ENCODE measurements around a stretch of chr11.

DNA sequence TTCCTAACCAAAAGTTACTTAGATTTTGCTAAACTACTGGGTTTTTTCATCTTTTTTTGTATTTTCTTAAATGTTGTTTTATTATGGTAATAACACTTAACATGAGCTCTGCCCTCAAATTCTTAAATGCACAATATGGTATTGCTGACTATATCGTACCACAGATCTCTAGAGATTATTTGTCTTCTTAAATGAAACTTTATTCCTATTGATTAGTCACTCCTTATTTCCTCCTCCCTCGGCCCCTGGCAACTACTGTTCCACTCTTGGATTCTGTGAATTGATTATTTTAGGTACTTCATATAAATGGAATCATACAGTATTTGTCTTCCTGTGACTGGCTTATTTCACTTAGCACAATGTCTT is 113.4 kb upstream of the POU2AF2 start:
- PRO-cap, result no peak

- PRO-cap, result no peak
Observed at GRCh38 chr11:111177512-111177891, 68.0 kb upstream of the POU2AF2 start.

DNA sequence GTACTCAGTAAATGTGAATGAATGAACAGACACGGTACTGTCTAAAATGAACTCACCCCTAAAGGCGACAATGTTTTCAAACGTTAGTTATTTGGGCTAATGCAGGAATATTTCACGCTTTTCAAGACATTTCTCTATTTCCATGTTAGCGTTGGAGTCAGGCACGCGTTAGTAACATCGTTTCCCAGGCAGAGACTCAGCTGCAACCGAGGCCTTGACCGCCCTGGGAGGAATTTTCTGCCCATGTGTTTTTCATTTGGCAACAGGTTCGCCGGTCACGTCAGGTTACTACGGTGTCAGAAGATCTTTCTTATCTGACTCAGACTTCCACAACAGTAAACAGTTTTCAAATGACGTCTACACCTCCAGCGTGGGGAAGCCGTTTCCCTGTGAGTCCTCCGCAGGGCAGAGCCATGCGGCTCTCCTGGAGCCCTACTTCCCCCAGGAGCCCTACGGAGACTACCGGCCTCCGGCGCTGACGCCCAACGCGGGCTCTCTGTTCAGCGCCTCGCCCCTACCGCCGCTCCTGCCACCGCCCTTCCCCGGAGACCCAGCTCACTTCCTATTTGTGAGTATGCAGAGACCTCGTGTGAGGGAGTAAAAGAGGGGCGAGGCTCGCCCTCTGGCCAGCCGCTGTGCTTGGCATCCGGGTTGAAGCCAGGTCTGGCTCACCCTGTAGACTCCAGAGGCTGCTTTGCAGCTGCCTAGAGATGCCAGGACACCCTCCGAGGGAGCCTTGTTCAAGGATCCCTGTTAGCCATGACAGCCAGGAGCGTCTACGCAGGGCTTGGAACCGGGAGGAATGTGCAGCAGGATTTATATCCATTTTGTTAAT is 14.3 kb upstream of the POU2AF3 start:
- PRO-cap, result bidirectional peak, plus-strand start at position 569 of the sequence, minus-strand start at position 550 of the sequence

DNA sequence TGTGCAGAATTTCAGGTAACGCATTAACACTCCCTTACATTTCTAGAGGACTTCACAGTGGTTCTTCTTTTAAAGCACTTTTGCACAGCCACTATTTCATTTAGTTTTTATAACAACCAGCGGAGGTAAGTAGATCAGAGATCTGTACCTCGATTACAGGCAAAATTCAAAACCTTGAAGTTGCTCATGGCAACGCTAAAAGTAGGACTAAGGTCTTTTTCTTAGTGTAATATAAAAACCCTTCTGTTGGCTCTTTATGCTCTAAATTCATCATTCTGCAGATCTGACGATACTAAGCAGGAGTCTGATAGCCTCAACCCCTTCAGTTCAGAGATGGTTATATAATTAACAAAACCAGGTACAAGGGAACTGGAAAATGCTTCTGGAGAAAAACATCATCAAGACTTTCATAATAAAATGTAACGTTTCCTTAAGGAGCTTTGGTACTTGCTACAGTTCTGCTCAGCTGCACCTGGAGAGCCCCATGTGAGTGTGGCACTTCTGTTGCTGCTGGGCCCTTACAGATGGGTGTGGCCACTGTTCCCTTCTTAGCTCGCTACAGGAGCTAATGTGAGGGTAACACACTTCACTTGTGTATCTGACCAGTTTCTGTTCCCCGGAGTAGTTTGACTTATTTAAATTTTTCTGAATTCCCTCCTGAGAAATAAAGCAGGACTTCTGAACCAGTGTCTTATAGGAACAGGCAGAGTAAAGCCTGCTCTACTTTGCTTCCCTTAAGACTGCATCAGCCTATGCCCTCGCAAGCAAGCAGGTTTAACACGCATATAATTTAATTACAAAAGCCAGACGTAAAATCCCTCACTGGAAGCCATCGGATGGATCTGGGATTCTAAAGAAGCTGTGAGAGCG is 3.9 kb downstream of the POU2AF3 start:
- PRO-cap, result no peak

GRCh38 chr11:111304631-111305812 is 6.7 kb downstream of the POU2AF3 start:
- PRO-cap, result no peak

DNA sequence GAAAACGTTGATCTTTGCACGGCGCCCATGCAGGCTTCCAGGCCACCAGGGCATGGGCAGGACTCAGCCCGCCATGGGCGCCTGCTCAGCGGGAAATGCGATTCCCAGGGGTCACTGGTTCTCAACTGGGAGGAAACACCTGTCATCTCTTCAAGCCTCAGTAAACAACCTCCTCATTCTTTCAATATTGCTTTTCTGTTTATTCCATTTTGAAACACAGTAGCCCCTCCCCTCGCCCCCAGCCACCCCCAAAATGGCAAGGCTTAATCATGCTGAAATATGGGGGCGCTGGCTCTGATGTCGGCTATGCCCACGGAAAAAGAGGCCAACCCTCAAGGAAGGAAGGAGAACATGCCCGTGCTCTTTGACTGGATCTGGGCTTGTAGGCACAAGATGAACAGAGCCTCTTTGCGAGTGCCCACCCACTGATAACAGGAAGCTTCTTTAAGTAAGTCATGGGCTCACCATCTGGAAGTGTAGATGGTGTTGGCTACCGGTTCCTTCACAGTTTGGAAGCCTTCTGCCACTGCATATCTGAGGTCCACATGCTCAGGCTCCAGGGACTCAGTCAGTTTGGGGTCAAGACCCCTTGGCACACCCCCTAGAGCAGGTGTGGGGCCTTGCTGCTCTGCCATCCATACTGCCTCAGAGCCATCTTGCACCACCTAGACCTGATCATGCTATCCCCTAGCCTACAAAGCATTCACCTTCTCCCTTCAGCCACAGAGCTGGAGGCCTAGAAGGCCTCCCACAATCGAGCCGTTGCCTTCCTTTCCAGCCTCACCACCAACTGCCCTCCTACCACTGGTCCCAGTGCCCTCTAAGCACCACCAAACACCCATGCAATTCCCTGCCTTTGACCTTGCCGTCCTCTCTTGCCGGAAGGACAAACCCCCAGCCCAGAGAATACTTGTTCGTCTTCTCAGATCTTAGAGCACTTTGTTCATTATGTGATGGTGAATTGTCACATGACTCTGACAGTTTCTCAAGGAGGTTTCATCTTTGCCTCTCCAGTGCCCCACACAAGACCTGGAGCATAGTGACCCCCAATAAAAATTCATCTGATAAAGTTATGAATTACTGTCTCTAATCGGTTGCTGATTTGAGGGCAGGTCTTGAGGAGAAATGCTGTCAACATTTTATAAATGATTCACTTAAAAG is 913 bp upstream of the POU2AF1 start:
- PRO-cap, result bidirectional peak, plus-strand start at position 251 of the sequence, minus-strand start at position 65 of the sequence; bidirectional peak, plus-strand start at position 505 of the sequence, minus-strand start at position 433 of the sequence; bidirectional peak, plus-strand start at position 638 of the sequence, minus-strand start at position 633 of the sequence; bidirectional peak, plus-strand start at position 751 of the sequence, minus-strand start at position 669 of the sequence

DNA sequence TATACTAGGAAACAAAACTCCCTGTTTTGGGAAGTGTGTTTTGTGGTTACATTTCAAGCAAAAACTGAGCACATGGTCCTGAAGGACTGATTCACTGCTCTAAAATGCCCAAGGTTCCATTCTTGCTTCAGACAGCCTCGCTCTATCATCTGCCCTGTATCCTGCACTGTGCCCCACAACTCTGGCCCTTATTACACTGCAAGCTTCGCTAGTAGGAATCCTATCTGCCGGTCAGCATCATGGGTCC is 21.2 kb downstream of the LAYN start:
- PRO-cap, result no peak

DNA sequence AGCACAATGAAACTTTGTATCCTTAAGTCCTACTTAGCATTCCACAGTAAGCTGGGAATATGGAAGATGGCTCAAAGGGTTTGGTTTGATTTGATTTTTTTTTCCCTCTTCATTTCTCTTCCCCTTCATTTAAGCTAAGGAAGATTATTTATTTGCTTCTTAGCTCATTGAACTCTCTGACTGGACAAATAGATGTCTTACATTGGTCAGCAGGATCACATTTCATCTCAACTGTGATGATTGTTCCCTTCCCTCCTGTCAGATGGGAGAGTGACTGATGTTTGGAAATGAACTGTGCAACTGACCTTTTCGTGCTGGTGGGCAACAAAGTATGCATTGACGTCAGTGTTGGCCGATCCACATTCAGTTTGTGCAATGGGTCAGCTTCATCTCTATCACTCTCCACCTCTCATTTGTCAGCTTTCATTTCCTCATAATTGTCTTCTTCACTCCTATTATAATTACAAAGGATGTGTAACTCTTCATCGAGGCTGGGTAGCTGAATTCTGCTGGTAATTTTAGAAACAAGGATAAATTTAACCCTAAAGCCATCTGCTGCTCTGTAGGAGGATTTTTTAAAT is 71.4 kb downstream of the PPP2R1B start:
- PRO-cap, result no peak

- PRO-cap, result no peak
Observed at GRCh38 chr11:111763202-111763634, 3.0 kb downstream of the PPP2R1B start.

GRCh38 chr11:111764761-111765053 is 1.5 kb downstream of the PPP2R1B start:
- PRO-cap, result no peak

DNA sequence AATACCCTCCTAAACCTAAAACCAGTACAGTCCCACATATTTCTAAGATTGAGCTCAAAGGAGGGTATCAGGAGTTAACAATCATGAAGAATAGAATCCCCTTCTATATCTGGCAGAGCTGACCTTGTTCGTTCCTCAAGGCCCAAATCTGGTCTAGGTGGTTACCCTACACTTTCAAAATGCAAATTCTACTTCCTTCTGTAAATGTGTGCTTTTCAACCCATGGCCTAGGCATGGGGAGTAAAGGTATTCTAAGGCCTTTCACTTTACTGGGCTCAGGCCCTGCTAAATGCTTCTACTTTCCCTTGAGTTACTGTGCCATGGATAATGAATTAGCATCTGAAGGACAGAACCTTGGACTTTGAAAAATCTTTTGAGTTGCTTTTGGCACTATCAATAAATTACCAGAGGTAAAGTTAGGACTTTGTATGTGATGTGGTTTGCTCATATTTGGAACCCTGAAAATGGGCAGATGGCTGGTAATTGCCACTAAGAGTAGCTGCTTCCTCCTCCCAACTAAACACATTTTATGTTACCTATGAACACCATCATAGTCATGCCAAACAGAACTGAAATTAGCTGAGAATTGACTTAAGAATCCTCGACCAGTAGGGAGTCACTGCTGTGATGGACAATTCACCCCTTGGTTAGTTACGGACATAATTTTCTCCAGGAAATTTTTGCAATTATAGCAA is 10.6 kb upstream of the PPP2R1B start:
- PRO-cap, result no peak

GRCh38 chr11:111841376-111841953 is 29.9 kb downstream of the ALG9 start:
- PRO-cap, result no peak

GRCh38 chr11:111910139-111911297 is 1.1 kb downstream of the CRYAB start:
- PRO-cap, result no peak

DNA sequence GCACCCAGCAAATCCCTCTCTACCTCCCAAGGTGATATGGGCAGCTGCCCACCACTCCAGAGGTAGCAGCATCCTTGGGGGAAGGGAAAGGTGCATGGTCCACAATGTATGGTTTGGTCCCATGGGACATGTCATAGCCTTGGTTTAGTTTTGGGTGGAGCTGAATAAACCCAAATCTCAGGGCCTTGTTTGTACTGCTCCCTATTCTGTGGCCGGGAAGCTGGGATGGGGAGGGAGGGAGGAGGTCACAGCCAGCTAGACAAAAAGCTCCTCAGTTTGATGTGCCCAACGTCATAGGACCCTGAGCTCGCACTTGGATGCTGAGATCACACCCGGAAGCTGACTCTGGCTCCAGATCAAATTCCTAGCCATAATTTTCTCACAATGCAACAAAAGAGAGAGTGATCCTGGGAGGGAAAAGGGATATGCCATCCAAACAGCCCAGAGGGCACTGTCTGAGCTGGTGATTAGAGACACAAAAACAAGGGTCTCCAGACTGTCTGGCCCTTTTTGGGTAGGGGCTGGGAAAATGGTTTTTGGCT is 1.4 kb downstream of the HSPB2 start:
- PRO-cap, result no peak

GRCh38 chr11:111923135-111923937 is 4.6 kb downstream of the C11orf52 start:
- PRO-cap, result no peak

DNA sequence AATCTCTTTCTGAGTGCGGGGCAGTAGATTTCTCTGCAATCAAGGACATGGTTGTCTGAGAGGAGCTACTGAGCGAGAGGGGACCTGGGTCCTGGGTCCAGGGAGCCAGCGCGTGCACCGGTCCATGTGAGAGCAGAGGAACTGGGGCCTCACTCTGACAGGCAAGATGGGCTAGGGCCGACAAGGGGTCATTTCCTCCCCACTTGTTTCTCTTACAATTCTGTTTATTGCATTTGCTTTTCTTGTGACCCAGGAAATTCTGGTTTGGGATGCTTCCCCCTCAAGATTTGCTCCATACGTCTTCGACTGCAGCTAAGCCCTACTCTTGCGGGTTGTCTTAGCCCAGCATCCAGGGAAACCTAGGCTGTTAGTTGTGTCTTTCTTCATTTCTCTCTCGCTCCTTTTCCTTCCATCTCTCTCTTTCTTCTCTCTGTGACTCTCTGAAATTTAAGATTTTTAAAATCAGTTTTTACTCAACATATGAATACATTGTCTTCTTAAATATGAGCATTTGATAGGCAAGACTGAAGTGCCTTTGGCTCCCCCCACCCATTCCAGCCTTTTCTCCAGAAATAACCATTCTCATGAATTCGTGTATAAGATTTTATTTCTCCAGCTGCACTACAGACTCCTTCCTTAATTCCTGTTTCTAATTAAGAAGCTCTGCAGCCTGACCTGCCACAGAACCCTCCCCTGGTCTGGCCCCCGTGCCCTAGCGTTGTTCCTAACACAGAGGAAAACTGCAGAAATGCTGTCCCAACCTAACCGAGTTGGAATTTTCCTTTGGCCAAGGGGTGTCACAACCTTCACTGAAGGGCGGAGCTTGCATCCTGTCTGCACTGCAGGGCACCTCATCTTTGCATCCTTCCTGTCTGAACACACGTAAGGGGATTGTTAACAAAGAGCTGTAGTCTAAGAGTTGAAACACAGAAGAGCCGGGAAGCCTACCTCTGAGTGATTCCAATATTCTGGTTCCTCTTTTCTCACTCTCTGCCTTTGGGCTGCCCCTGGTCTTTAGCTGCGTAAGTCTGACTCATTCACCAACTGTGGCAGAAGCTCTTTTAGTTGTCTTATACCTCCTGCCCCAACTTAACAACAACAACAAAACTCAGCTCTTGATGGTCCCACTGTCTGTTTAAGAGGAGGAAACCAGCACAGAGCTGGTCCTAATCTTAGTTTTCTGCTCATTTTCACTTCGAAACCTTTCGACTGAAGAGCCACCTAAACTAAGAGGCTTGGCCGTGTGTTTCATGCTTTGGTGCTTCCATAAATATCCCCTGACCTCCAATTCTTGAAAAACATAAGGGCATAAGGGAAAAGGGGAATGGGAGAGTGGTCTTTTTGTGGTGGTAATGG is 1.4 kb downstream of the DIXDC1 start:
- PRO-cap, result no peak

DNA sequence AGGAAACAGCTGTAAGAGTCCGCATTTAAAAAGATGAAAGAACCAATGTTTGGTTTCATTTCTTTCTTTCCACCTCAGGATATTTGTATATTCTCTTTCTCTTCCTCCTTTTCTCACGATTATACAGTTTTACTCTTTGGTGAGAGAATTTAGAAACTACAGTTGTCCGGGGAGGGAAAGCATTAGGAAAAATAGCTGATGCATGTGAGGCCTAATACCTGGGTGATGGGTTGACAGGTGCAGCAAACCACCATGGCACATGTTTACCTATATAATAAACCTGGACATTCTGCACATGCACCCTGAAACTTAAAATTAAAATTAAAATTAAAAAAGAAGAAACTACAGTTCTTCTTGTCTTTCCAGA is 23.0 kb downstream of the PIH1D2 start:
- PRO-cap, result no peak

- PRO-cap, result no peak
Observed at GRCh38 chr11:112143913-112144531, 19.9 kb downstream of the IL18 start.

GRCh38 chr11:112227657-112229078 is 1.9 kb downstream of the PTS start:
- PRO-cap, result no peak

- PRO-cap, result no peak
Observed at GRCh38 chr11:112236081-112236394, 9.8 kb downstream of the PTS start.

Data from SEM (cell line).